SJCRH30 (cell line): ENCODE measurements around a stretch of chr5.

- RAMPAGE, long total RNA, result no peak
Measured at GRCh38 chr5:14172084-14173047, 29.2 kb downstream of the TRIO start.

- RAMPAGE, long total RNA, result no peak
Measured at GRCh38 chr5:14199745-14200257, 56.7 kb downstream of the TRIO start.

DNA sequence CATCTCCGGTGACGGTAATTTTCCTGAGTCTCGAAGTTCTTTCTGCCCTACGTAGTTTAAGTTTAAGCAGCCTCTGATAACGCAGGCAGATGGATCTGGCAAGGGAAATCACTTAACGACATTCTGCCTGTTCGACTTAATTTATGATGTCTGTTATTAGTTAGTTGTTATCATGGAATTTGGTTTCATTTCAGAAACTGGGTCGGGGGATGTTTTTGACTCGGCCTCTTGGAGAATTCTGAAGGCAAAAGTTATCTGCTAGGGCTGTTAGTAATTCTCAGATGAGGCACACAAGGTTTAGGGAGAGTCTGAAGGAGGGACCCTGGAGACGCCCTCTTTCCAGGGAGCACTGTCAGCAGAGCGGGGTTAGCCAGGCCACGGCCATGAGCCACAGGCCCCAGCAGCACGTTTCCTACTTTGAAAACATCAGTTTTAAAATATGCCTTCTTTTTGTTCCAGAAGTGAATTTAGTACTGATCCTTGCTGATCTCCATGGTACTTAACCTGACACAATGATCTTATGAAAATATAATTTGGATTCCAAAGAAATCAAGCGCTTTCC, 171.0 kb upstream of the OTULINL start:
- RAMPAGE, long total RNA, result no peak

GRCh38 chr5:14413275-14413808, 168.2 kb upstream of the OTULINL start:
- RAMPAGE, long total RNA, result no peak

DNA sequence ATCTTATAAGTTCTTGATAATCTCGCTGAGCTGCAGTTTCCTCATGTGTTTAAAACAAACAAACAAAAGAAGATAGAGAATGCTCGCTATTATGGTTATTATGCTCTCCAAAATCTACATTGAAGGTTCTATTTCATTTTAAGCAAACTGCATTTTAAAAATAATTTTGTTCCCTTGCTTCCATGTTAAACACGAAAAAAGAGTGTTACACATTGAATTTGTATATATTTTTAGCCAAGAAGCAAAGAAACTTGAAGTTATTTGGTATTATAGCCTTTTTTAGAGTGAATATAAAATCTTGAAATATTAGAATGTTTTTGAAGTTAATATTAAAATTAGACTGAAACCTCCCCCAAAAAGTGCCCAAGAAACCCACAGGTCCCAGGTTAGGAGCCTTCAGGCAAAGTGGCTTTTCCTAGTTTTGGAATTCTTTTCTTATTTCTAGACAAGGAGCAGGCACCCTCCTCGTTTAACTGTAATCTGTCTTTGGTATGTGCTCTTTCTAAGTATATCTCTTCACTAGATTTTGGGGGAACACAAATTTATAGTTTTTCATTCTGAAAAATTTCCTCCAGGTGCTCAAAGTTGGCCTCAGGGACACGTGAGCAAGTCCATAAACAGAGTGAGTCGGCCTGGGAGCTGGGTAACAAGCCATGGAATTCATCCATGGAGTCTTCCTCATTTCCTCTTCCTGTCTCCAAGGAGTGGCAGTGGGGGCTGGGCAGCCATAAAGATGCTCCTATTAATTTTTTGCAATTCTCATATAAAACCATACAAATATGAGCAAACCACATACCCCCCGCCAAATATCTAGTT, 136.9 kb upstream of the OTULINL start:
- RAMPAGE, long total RNA, result no peak

DNA sequence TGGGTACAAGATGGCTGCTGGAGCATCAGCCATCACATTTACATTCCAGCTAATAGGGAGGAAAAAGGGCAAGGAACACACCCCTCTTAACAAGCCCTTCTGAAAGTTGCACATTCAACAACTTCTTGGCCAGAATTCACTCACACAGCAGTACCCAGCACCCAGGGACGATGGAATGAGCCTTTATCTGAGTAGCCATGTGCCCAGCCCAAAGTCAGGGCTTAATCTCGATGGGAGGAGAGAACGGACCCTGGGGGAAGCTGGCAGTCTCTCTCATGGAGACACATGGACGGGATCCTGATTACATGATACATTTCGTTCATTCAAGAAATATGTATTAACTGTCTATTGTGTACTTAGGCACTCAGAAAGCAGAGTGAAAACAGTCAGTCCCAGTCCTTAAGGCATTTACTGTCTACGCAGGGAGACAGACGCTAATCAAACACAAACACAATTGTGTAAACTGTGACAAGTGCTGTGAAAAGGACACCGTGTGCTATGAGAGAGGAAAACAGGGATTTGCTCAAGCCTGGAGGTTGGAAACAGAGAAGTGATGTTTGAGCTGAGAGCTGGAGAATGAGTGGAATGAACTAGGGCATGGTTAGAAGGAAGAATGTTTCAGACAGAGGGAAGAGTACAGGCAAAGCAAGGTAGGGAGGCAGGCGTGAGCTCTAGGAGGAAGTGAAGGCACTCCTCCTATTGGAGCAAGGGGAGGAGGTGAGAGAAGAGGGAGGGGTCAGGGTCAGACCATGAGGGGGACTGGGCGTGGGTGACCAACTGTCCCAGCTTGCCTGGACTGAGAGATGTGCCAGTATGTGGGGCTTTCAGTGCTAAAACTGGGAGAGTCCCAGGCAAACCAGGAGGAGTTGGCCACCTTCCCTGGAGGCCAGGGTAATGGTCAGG, 7.4 kb downstream of the OTULINL start:
- RAMPAGE, long total RNA, result no peak

DNA sequence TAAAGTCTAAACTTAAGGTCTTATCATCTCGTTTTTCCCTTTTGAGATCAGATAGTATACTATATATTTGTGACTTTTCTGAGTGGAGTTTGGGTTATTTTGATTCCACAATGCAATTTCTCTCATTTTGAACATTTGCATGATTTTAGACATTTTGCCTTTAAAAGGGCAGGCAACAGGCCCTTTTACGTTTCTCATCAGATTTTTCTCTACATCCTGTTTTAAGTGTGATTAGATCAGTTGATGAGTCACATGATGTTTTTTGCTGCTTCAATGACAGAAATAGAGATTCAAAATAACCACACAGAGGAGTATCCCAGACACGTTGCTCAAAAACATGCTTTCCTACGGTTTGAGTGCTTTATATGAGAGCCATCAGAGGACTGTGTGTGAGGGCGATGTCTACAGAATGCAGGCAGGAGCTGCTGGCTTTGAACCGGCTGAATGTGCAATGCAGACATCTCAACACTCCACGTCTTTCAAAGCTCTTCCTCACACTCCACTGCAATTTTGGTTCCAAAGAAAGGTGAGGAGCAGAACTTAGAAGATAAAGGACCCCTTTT, 42.1 kb downstream of the OTULIN start:
- RAMPAGE, long total RNA, result no peak

DNA sequence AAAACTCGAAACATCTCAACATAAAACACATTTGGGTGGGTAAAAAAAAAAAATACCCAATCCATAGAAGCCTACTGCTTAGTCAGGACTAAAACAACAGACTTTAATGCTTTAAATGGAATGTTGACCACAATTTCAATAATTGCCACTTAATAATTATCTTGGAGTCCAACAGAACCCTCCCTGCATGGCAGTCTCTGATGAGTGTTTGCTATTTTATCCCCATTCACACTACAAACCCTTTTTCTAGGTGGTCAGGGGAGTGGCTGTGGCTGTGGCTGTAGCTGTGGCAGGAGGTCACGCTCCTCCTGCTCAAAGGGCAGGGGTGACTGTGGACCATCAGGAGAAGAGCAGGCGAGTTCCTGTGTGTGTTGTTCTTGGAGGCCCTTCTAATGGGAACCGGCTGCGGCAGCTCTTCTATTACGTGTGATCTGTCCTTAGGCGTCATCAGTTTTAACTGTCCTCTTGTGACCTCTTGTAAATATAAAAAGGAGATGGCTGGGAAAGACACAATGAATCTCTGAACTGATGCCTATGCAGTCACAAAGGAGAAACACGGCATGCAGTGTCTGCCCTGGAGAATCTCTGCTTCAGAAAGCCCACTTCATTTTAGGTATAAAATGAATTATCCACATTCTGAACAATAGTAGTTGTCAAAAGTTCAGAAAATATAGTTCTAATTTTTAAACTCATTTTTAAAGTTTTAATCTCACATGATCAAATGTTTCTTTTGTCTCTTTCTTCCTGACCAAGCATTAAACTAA, 65.1 kb downstream of the ANKH start:
- RAMPAGE, long total RNA, result no peak

GRCh38 chr5:14868957-14869189, 2.7 kb downstream of the ANKH start:
- RAMPAGE, long total RNA, result no peak

- RAMPAGE, long total RNA, result no peak
Measured at GRCh38 chr5:14900731-14901171, 29.2 kb upstream of the ANKH start.

- RAMPAGE, long total RNA, result no peak
Measured at GRCh38 chr5:14993190-14993953, 121.8 kb upstream of the ANKH start.

DNA sequence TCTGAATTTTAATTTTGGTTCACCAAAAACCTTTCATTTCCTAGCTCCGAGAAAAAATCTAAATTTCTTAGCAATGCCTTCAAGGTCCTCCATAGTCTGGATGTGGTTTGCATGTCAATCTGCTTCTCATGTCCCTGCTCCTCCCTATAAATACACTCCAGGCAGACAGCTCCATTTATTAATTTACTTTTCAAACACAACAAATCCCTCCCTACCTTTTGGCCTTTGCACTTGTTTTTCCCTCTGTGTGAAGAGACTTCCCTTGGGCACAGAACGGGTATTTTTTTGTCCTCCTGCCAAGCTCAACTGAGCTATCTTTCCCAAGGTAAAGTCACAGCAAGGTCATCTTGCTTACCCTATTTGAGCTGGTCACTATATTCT, 159.5 kb upstream of the ANKH start:
- RAMPAGE, long total RNA, result no peak

DNA sequence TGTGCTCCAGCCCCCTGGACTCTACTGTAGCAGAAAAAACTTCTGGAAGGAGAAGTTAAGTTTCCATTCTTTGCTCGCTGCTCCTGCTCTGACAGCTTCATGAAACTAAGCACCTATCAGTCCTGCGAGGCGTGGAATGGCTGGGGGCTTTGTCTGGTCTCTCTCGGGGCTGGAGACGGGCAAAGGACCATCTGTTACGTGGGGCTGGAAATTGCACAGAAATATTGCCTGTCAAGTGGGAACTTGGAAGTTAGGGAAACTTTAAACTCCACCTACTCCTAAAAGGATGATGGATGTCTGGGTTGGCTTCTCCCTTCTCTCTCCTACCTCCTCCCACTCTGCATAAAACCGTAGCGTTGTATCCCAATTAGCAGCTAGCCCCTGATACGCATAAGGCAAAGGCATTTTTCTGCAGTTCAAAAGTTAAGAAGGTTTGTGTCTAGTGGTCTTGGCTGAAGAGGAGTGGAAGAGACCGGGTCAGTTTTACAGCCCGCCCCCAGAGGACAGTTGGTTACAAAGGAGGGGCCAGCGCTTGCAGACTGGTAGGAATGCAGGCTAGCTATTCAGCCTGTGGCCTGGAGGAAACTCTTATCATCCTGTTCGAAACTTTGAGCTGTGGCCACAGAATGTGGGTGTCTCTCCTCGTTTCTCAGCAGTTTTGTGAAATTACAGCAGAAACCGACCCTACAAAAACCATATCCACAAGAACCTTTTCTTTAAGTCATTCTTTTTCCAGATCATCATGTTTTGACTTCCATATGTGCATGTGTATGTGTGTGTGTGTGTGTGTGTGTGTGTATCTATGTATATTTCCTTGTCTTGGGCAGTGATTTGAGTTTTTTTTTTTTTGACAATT, 1.3 kb downstream of the FBXL7 start:
- RAMPAGE, long total RNA, result no peak

GRCh38 chr5:15502061-15502635, 2.2 kb downstream of the FBXL7 start:
- RAMPAGE, long total RNA, result no peak

DNA sequence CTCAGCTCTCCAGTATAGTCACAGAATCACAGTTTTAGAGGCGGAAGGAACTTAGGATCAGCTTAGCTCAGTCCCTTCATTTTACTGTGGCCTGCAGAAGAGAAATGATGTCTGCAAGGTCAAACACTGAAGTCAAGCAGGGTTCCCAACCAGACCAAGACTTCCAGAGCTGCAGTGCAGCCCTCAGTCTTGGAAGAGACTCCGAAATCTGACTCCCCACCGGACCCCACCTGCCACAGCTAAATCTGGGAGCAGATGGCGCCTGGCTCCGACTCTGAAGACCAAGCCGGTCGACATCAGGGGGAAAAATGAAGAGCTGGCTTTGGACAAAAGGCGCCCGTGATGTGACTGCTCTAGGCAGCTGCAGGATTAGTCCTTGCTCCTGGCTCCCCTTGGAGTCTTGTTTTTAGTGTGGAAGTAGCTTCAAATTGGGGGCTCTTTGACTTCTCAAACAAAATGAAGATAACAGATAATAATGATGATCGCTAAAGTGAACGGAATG, 72.4 kb upstream of the ZNF622 start:
- RAMPAGE, long total RNA, result no peak

- RAMPAGE, long total RNA, result no peak
Measured at GRCh38 chr5:16589620-16590260, 27.1 kb downstream of the RETREG1 start.

GRCh38 chr5:16605069-16605628, 11.6 kb downstream of the RETREG1 start:
- RAMPAGE, long total RNA, result no peak

GRCh38 chr5:16624882-16625448, 8.2 kb upstream of the RETREG1 start:
- RAMPAGE, long total RNA, result no peak

DNA sequence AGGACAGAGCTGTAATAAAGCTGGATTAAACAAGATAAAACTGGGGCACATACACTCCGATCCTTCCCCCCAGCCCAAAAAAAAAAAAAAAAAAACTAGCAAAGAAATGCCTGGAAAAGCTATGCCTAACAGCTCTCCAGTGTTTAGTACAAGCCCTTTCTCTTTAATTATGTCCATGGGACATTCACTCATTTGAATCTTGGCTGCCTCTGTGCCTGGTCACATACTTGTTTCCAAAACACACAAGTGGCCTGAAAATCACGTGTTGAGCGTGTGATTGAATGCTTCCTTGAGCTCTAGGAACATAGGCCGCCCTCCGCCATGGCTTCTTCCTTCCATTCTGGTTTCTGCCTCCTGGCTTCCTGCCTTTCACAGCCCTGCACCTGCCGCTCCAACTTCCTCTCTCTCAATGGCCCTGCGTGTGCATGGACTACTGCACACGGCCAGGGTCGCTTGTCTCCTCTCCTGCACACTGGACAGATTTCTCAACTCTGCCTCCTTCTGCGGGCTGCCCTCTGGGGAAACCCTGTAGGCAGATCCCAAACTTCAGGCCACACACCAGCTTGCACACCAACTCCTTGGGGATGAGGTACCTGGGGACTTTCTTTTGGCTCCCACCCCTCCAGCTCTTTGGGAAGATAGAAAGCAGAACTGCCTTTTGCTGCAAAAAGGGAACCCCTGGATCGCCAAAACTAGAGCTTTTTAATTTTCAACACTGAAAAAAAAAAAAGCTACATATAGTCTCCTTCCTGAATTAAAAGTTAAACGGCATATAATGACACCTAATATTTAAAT, 111.2 kb upstream of the RETREG1 start:
- RAMPAGE, long total RNA, result no peak

GRCh38 chr5:16737568-16738656, 121.1 kb upstream of the RETREG1 start:
- RAMPAGE, long total RNA, result no peak